ENCODE results near the genes EIF3CL, EIF3C, TUFM and CD19.

DNA sequence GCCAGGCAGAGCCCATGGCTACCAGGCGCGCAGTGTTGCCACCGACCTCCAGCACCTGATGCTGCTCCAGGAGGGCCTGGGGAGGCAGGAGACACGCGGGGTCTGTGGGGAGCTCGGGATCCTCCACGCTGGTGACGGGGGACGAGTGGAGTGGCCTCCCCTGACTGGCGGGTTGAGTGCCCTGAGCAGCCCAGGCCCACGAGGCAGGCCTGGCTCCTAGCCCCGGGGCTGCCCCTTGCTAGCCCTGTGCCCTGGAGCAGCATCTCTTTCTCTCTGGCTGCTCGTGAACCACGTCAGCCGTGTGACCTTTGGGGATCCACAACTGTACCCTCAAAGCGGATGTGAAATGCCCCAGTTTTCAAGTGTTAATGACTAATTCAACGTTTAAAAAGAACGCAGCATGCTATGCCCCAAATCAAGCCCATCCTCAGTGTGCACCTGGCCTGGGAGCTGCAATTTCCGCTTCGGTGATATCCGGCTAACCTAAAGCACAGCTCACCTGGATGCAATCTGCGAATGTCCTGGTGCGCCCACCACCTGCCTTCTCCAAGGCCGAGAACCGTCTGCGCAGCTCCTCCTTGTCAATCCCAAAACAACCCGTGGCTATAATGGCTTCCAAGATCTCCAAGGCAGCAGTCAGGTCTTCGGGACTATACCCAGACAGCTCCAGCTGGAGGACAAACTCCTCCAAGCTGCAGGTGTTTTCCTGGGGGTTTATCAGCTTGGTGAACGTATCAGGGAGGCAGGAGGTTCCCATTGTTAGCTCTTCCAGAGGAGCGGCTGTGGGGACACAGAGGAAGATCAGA lies 63.0 kb downstream of the IL21R start:
- PRO-cap: no peak

- PRO-cap: no peak
Measured at GRCh38 chr16:27627953-27629043, 78.4 kb downstream of the KATNIP start.

- PRO-cap: no peak
Measured at GRCh38 chr16:28089873-28090224, 26.3 kb upstream of the GSG1L start.

GRCh38 chr16:28101207-28102020 lies 37.9 kb upstream of the GSG1L start:
- PRO-cap: no peak

DNA sequence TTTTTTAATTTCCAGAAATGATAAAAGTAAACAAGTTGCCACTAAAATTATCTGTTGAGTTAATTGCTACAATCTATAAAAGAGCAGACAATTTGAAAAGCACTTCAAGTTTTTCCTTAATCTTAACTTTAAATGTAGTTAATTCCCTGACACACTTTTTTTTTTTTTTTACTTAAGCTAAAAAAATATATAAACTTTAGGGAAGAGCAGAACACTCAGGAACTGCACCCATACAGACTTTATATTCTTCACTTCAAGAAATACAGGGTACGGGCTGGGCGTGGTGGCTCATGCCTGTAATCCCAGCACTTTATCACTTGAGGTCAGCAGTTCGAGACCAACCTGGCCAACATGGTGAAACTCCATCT lies 40.9 kb downstream of the XPO6 start:
- PRO-cap: no peak

DNA sequence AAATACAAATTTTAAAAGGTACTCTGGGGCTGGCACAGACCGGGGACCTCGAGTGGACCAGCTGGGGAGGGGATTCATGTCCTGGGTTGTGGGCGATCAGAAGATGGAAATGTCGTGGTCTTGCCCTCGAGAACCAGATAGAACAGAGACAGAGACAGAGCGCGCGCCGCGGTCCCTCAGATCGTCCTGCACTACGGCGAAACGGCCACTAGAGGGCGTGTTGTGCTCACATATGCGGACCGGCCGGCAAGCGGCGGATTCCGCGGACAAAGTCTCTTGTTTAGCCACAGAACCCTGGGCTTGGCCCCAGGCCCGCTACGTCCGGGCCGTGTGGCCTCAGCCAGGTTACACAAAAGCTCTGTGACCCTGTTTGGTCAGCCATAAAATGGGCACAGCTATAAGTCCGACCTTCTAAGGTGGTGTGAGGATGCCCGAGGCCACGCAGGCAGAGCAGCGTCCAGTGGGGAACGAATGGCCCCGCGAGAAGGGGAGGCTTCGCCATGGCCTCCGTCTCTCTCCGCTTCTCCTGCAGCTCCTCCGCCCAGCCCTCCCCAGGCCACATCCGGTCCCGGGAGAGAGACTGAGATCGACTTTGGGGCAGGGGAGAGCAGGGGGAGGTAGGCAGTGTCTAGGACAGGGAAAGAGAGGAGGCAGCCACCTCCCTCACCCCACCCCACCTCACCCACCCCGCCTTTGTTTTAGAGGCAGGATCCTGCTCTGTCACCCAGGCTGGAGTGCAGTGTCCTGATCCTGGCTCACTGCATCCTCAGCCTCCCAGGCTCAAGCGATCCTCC lies 14.5 kb upstream of the SBK1 start:
- PRO-cap: no peak

DNA sequence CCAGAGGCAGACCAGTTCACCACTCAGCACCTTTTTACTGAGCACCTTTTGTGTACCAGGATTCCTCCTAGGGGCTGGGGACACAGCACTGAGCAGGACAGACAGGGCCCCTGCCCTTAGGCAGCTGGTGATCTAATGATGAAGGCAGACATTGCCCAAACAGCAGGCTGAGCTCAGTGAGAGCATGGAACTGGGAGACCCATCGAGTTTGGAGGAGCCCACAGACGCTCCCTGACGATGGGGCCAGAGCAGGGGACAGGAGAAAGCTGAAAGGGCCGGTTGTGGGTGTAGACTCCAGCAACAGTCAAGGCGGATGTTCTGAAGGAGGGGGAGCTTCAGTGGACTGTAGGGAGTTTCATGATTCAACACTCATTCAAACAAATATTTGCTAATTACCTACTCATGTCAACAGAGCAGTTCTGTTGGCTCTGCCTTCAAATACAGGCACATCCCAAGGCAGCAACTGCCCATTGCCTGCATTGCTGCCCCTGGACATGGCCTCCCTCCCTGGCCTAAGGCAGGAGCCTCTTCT lies 32.1 kb downstream of the SBK1 start:
- PRO-cap: no peak

DNA sequence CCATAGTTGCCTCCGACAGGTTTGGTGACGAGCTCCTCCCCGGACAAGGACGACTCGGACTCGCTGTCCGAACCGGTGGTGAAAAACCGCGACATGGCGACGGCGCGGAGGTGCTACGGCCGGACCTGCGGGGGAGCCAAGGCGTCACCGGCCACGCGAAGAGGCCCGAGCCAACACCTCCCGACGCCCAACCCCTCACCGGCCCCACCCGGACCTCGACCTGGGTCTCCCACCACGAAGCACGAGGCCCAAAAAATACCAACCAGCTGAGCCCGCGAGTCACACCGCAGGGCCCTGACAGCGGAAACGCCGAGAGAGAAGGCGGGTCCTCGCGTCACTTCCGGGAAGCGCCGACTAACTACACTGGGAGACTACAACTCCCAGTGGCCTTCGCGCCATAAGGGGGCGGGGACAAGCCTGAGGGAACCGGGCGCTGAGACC lies at the start of gene EIF3CL:
EIF3CL (minus strand) TSS at position 318 of the 441 bp plus-strand sequence.
- PRO-cap: unidirectional peak, minus-strand start at position 308 of the sequence

DNA sequence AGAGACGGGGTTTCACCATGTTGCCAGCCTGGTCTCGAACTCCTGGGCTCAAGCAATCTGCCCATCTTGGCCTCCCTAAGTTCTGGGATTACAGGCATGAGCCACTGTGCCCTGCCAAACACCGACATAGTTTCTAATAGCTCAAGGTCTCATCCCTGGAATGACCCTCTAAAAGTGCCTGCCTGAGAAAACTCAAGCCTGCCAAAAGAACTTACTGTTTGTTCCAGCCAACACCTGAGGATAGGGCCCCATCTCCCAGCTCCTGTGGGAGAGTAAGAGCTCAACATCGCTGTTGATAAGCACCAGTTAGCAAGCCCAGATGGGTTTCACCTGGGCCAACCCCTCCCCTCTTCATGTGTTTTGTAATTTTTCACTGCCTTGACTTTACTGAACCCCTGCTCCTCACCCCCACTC lies 12.7 kb downstream of the NUPR1 start:
- PRO-cap: no peak

- PRO-cap: no peak
Measured at GRCh38 chr16:28536979-28537837, 1.6 kb downstream of the NUPR1 start.

GRCh38 chr16:28572625-28572973 lies 18.9 kb downstream of the SGF29 start:
- PRO-cap: no peak

DNA sequence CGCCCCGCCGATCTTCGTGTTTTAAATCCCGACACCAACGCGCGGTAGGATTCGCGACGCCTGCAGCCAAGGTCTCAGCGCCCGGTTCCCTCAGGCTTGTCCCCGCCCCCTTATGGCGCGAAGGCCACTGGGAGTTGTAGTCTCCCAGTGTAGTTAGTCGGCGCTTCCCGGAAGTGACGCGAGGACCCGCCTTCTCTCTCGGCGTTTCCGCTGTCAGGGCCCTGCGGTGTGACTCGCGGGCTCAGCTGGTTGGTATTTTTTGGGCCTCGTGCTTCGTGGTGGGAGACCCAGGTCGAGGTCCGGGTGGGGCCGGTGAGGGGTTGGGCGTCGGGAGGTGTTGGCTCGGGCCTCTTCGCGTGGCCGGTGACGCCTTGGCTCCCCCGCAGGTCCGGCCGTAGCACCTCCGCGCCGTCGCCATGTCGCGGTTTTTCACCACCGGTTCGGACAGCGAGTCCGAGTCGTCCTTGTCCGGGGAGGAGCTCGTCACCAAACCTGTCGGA lies at the start of gene EIF3C:
EIF3C (plus strand) TSS at position 194 of the 500 bp plus-strand sequence.
- PRO-cap: unidirectional peak, plus-strand start at position 204 of the sequence

DNA sequence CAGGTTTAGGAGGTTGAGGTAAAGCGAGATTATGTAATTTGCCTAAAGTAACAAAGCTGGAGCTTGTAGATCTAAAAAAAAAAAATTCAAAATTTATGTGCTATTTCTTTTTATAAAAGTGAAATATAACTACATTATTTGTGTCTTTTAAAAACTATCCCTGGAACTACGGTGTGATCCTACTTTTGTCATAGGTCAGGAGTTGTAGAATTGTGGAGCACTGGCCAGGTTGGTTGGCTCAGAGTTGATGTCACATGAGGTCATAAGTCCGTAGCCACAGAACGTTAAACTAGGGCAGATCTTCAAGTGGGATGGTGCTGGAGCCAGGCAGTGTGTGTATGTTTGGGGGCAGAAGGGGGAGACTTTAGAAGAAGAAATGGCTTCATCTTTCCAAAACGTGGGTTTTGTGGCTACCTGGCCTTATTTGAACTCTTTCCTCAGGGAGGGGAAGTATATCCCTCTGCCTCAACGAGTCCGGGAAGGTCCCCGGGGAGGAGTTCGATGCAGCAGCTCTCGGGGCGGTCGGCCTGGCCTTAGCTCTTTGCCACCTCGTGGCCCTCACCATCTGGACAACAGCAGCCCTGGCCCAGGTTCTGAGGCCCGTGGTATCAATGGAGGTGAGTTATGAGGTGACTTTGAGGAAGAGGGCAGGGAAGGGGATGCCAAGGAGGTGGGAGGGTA lies 7.5 kb downstream of the ATXN2L start:
- PRO-cap: no peak

DNA sequence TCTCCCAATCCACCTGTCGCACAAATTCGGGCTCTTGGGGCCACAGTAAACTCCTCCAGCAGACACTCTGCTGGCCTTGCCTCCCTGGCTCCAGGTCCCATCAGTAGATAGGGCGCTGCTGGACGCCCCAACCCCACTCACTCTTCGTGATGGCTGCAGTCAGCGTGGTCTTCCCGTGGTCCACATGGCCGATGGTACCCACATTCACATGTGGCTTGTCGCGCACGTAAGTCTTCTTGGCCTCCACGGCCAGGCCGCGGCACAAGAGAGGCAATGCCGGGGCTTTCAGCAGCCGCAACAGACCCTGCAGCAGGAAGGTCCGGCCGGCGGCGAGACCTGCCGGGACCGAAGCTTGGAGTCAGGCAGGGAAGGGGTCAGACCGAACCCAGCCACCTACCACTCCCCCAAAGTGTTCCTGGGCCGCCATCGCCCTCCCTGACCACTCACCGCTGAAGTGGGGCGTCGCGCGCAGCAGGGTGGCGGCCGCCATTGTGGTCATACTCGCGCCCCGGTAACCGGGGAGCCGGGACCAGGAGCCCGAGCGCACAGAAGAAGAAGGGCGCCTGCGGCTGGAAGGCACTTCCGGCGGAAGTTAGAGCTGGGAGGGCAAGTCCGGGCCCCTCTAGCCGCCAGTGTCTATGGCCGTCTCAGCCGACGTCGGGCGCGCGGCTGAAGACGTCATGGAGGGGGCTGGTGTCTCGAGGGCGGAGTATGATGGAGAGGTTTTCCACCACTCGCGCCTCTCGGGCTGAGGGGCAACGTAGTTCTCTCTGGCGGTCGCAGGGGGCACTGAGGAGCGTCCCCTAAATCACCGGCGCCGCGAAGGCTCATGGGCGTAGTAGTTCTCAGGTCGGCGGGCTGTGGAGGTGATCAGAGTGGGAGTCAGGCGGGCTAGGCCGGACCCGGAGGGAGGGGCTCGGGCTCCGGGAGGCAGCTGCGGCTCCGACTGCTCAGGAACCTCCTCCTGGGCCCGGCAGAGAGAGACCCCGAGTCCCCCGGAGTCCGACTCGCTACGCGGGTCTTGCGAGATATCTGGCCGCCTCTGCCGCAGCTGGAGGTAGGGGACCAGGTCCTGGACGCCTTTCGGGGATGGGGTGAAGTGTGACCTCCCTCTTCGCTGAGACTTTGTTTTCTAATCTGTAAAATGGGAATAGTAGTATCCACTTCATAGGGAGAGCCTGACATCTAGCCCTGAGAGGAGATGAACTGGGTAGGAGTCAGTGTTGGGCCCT lies at the start of gene TUFM:
TUFM (minus strand) TSS at position 578 of the 1,232 bp plus-strand sequence.
- PRO-cap: bidirectional peak, plus-strand start at position 763 of the sequence, minus-strand start at position 548 of the sequence

DNA sequence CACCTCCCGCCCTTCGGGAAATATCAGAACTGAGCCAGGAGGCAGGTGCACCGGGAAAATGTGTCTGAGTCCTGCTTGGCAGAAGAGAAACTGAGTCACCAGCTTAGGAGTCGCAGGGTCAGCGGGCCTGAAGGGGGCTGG lies 449 bp downstream of the SH2B1 start:
- PRO-cap: no peak

DNA sequence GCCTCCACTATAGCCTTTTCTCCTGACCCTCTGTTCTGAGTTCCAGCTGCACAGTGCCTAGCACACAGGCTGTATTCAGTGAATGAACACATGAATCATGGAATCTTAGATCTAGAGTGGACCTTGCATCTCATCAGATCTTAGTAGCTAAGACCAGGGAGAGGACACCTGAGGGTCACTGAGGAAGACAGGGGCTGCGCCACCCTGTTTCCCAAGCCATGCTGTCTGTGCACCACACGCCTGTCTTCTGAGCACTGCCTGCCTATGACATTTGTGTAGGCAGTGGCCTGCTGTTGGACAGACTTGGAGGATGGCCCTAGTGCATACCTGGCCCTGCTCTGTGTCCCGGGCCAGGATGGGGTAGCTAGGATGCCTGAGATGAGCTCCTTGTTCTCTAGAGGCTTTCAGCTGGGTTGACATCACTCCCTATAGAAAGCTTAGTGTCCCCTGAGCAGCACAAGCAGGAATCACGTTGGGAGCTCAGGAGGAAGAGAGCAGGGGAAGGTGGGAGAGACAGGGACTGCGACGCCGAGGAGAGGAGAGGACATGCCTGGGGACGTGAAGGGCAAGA lies 6.3 kb downstream of the SH2B1 start:
- PRO-cap: no peak

DNA sequence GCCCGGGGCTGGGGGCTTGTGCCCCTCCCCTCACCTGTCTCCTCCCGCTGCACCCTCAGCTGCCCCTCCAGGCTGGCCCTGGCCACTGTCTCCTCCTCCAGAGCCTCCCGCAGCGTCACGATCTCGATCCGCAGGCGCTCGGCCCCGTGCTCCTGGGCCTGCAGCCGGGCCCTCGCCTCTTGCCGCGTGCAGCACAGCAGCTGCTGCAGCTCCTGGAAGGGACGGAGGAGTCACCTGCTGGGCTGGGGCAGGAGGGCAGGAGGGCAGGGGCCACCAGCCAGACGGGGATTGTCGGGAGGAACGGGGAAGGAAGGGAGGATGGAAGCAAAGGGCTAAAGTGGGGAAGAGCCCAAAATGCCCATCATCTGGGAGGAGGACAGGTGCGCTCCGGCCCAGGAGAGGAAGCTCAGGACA lies 19.0 kb downstream of the RABEP2 start:
- PRO-cap: no peak

- PRO-cap: no peak
Measured at GRCh38 chr16:28931701-28932224, at the start of gene CD19. Gene CD19 (plus strand): TSS chr16:28931971.

DNA sequence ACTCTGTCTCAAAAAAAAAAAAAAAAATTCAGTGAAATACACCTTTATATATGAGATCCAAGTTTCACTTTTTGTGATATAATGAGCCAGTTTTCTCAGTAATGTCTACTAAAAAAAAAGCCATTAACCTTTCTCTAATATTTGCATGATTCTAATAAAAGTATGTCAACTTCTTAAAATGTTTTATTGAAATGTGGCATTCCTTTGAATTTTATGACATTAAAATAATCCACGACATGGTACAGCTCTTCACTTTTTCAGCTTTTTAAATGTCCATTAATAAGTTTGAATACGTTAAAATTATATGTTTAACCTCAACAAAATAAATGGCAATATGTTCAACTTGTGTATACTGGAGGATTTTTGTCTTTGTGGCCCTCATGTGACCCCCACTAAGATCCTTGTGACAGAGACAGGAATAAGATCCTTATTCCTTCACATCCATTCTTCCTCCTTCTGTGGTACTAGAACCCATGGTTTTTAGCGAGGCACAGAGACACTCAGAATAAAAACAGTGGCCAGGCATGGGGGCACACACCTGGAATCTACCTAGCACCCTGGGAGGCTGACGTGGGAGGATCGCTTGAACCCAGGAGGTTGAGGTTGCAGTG lies 7.7 kb upstream of the SPNS1 start:
- PRO-cap: no peak

- PRO-cap: no peak
Measured at GRCh38 chr16:28990173-28990817, 5.4 kb downstream of the LAT start.